Peyer's patch (tissue), 4 donors: ENCODE data around the genes DRD5 and HS3ST1.

DNA sequence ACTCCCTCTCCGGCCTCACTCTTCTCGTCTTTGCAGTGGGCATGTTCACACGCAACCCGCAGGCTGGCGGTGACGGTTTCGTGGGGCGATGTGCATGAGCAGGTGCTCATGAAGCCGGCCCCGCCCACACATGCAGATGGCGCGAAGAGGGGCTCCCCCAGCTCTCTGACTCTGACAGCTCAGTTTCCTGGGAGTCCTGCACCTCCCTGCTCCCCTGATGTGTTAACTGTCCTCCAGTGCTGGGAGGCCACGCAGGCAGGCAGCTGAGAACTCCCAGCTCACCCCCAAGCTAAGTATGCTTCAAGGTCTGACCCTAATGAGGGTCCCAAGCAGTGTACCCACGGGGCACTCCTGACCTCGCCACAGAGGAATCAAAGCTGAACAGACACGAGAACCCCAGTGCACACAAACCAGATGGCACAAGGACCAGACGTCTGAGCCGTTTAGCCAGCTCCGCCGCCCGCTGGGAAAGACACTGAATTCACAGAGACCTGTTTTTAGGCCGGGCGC lies 13.8 kb upstream of the ABLIM2 start:
- PRO-cap: no peak
- RAMPAGE, long total RNA, 4 experiments: no peak in any of the 4 experiments

- PRO-cap: no peak
- RAMPAGE, long total RNA, 4 experiments: no peak in any of the 4 experiments
Observed at GRCh38 chr4:8194282-8195179, 4.6 kb upstream of the SH3TC1 start.

GRCh38 chr4:8246897-8247504 lies 22.6 kb upstream of the HTRA3 start:
- PRO-cap: no peak
- RAMPAGE, long total RNA, 4 experiments: no peak in any of the 4 experiments

GRCh38 chr4:8330737-8331279 lies 61.3 kb downstream of the HTRA3 start:
- PRO-cap: no peak
- RAMPAGE, long total RNA, 4 experiments: no peak in any of the 4 experiments

DNA sequence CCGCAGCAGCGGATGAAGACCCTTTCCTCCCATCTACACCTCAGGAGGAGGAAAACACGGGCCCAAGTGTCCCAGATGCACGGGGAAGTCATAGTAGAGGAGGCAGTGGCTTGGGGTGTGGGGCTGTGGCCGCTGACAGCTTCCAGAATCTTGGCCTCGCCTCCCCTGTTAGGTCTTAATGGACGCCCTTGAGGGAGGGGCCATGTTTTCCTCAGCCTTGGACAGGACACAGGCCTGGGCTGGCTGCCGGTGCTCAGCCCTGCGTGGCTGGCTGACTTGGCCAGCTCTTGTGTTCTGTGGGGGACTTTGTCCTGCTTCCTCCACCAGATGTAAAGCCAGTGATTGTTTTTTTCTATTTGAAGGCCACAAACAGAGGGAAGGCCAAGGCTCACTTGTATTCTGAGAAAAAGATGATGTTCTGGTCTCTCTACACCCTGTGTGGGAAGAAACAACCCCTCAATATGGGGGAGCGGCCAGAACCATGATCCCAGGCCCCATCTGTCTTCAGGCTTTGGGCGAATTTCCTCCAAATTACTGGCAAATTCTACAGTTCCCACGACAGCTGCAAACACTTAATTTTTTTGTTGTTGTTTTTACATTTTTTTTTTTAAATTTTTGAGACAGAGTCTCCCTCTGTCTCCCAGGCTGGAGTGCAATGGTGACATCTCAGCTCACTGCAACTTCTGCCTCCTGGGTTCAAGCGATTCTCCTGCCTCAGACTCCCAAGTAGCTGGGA lies 71.3 kb downstream of the HTRA3 start:
- PRO-cap: no peak
- RAMPAGE, long total RNA, 4 experiments: no peak in any of the 4 experiments

- PRO-cap: no peak
- RAMPAGE, long total RNA, 4 experiments: no peak in any of the 4 experiments
Observed at GRCh38 chr4:8393692-8394124, 46.8 kb downstream of the ACOX3 start.

DNA sequence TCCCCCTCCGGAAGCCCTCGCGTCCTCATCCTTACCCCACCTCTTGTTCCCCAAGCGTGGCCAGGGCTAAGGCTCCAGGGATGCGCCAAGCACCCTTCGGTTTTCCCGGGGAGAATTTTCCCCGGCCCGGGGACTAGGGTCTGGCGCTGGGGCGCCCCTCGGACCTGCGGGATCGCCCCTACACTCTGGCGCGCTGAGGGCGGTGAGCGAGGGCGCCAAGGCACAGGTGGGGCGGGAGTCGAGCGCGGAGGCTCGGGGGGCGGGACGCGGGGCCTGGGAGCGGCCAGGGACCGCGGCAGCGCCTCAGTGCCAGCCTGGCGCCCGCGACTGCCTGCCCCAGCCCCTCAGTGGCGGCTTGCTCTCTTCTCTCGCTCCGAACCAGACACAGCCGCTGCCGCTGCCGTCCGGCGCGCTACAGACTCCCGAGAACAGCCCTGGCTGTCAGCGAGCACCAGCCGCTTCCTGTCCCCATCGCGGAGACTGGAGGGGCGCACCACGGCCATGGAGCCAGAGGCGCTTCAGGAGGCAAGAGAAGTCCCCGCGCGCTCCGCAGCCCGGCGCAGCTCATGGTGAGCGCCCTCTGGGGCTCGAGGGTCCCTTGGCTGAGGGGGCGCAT lies at the start of gene DRD5:
TSS of gene DRD5 (plus strand) at position 306 of the 616 bp plus-strand sequence.
- PRO-cap: no peak
- RAMPAGE, long total RNA, 4 experiments: no peak in any of the 4 experiments

GRCh38 chr4:10023744-10024164 lies 2.5 kb upstream of the SLC2A9 start:
- PRO-cap: no peak
- RAMPAGE, long total RNA, 4 experiments: no peak in any of the 4 experiments

DNA sequence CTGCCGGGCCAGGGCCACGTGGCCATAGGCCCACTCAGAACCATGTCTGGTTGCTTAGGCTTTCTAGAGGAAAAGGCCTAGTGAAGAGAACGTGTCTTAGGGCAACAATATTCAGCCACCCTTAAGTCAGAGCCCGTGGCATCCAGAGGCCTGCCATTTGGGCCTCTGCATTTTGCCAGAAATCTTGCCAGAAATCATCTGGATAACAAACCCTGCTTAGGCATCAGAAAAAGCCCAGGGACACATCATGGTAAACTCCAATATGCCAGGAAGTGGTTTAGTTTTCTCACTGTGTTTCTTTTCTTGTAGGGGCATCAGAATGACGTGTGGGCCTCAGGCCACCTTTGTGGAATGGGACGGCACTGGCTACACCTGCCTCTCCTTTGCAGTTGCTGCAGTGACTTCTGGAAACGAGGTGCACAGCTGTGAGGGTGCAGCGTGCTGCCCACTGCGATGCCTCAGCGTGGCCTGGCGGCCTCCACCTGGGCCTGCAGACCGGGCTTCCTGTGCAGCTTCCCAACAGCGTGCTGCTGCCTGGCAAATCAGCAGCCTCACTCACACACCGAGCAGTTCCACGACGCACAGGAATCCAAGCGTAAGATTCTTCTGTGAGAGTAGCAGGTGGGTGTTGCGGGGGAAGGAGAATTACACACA lies 17.3 kb downstream of the WDR1 start:
- PRO-cap: no peak
- RAMPAGE, long total RNA, 4 experiments: no peak in any of the 4 experiments

DNA sequence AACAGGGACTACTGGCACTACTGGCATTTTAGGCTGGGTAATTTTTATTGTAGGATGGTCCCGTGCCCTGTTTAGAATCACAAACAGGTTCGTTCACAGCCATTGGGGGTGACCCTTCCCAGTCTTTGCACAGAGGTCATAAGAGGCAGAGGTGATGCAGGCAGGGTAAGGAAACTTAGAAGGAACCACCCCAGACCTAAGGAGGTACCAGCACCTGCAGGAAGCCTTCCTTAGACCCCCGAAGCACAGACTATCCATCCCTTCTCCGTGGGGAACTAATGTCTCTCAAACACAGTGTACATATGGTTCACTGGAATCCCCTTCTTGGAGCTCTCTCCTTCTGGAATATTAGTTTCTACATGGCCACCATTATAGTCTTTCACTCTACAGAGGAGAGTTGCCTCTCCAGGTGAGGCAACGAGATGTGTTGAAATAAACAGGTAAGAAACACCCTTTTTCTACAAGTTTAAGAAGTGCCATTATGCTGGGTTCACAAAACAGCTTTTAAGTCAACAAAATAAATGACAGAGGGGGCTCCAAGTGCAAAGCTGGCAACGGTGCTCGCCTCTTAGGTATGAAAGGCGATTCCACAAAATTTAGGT lies 4.4 kb downstream of the WDR1 start:
- PRO-cap: no peak
- RAMPAGE, long total RNA, 4 experiments: no peak in any of the 4 experiments

- PRO-cap: unidirectional peak, minus-strand start at chr4:10118587
- RAMPAGE, long total RNA, 4 experiments: no peak in any of the 4 experiments
Observed at GRCh38 chr4:10118037-10118975, 1.7 kb upstream of the WDR1 start.

DNA sequence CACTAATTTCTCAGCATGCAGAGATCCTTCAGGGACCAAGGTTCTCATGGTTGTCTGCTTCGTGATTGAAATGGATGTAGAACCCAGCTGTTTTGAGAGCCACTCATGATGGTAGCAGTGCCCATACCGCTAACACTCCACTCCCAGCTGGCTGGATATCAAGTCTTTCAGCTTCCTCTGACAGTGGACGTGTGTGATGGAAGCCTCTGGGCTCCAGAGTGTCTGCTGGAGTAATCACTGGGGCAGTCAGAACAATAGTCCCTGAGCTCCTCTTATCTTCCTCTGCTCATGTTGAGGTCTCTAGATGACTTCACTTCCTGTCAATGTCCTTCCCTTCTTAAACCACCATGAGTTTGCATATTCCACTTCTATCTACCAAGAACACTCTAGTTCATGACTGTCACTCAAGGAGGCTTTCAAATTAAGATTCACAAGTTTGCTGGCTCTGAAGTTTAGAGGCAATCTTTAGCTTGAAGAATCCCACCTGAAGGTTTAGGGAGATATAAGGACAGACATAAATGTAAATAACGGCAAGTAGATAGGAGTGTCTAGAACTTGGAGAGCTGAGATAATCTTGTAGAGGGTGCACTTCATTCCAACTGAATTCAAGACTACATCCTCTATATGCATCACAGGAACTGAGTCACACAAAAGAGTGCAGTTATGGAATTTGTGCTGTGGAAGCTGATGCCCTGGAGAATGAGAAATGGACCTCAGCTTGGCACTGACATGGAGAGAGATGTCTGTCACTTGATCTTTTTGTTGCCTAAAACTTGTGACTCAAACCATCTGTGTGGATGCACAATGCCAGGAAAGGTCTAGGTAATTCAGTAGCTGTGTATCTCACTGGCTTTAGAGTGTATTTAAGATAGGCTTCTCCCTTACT lies 64.6 kb upstream of the WDR1 start:
- PRO-cap: no peak
- RAMPAGE, long total RNA, 4 experiments: no peak in any of the 4 experiments

DNA sequence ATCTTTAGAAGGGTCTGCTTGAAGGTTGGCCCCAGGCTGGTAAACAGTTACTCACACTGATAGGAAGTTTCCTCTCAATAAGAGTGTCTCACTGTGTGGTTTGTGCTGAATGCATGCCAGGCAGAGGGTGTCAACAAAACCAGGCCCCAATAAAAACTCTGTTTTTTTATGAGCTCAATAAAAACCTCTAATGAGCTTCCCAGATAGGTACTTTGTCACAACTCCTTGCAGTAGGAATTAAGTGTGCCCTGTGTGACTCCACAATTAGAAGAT lies 35.4 kb downstream of the ZNF518B start:
- PRO-cap: no peak
- RAMPAGE, long total RNA, 4 experiments: no peak in any of the 4 experiments

DNA sequence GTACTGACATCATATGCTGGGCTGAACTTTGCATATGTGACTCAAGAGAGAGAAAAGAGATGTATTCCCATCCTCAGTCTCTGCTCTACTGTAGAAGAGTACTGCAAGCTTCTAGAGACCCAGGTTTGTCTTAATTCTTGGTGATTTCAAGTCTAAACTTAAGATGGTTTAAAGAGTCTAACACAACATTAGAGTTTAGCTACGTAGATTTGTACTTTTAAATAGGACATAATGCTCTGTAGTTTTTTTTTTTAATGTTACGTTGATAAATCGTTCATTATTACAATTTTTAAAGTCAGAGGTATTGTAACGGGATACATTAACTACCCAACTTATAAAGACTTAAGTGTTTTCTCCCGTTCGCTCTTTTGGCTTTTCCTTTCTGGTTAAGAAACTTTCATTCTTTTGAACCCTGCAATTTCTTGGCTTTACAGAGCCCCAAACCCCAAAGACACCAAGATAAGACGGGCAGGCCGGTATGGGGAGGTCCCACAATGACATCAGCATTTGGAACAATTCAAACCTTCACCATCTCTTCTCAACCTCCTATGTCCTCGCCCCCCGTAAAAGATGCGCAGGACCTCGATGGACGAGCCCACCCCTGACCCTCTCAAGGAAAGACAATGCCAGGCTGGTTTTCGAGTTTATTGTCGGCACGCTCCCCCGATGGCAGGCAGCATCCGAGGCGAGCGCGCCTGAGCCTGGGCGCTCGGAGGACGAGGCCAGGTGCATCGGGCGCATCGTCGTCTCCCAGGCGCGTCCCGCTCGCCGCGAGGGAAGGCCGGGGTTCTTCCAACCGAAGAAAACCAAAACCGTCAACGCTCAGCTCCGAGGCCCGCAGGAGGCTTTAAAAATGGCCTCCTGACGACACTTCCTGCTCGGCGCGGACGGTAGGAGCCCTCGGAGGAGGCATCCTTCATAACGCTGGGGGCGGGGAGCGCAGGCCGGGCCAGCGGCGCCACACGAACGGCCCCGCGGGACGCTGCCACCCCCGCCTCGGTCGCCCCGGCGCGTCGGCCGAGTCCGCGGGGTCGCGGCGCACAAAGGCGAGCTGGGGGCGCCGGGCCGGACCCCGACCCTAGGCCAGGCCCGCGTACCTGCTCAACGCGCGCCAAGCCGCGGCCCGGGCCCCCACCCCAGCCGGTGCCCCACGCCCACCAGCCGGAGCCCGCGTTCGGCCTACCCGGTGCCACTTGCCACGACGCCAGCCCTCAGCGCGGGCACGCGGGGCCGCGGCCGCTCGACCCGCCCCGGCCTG lies 846 bp downstream of the ZNF518B start:
- PRO-cap: unidirectional peak, plus-strand start at position 919 of the sequence
- RAMPAGE, long total RNA, 4 experiments: no peak in any of the 4 experiments

- PRO-cap: no peak
- RAMPAGE, long total RNA, 4 experiments: no peak in any of the 4 experiments
Observed at GRCh38 chr4:10724240-10724635, 39.7 kb upstream of the CLNK start.

GRCh38 chr4:10736384-10736796 lies 51.8 kb upstream of the CLNK start:
- PRO-cap: no peak
- RAMPAGE, long total RNA, 4 experiments: no peak in any of the 4 experiments

DNA sequence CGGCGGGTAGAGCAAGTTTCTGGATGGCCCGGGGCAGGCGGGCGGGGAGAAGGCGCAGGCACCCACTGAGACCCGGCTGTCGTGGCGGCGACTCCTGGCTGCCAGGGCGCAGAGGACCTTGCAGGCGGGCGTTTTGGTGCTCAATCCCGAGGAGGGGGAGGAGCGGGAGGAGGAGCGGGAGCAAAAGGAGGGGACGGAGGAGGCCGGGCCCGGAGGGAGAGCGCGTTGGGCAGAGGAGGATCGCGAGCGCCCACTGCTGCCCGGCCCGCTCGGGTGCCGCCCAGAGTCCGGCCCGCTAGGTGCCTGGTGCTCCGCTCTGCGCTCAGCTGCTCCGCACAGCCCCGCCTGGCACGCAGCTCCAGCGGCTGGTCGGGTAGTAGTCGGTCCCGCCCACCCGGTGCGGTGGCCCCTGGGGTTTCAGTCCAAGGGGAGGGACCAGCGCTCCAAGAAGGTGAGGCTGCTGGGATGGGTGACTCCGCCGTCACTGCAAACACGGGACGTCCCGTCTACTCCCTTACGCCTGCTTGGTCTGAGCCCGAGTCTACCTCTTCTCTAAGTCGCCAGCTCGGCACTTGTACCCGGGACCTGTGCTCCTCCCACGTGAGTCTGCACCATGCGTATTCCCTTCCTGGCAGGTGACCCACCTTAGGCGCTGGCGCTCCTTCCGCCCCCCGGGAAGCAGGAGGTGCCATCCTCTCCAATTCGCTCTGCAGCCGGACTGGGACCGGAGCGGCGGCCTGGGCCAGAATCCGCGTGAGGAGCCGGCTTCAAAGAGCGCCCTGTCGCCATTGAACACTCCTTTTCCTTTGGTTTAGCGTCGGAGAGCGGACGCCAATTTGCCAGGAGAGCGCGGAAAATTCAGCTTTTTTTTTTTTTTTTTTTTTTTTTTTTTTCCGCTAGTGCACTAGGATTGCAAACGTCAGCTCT lies at the start of gene HS3ST1:
TSS of gene HS3ST1 (minus strand) at position 114 of the 927 bp plus-strand sequence.
- PRO-cap: bidirectional peak, plus-strand start at position 253 of the sequence, minus-strand start outside the sequence; bidirectional peak, plus-strand start at position 283 of the sequence, minus-strand start at position 347 of the sequence; bidirectional peak, plus-strand start at position 454 of the sequence, minus-strand start at position 531 of the sequence
- RAMPAGE, long total RNA, 4 experiments: start-site peak on the plus strand in 1 of 4 experiments, centred at position 438 of the sequence, 5 reads per replicate; start-site peak on the minus strand in 2 of 4 experiments, centred at positions 137 to 142 of the sequence, 9 to 13 reads per replicate

DNA sequence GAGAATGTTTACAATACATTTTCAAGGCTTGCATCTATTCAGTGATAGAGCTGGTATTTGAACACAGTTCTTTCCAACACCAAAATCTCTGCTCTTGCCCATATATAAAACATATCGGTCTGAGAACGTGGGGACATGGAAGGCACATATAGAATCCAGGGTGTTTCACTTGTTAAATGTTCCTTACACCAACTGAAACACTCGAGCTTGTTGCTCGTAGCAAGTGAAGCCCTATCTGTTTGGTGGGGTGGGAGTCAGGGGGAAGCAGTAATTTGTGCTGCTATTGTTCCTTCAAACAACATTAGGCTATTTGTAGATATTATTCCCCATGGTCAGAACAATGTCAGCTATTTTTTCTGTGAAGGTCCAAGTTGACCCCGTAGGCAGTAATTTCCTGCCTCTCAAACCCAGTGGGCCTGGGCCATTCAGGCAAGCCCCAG lies 196.2 kb upstream of the HS3ST1 start:
- PRO-cap: no peak
- RAMPAGE, long total RNA, 4 experiments: no peak in any of the 4 experiments

- PRO-cap: bidirectional peak, plus-strand start at chr4:13174231, minus-strand start at chr4:13173990
- RAMPAGE, long total RNA, 4 experiments: no peak in any of the 4 experiments
Observed at GRCh38 chr4:13174098-13174476, 310.1 kb downstream of the RAB28 start.

DNA sequence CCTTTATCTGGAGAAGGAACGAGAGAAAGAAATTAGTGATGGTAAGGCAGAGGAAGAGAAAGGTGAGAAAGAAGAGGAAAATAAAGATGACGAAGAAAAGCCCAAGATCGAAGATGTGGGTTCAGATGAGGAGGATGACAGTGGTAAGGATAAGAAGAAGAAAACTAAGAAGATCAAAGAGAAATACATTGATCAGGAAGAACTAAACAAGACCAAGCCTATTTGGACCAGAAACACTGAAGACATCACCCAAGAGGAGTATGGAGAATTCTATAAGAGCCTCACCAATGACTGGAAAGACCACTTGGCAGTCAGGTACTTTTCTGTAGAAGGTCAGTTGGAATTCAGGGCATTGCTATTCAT lies 147.0 kb downstream of the RAB28 start:
- PRO-cap: no peak
- RAMPAGE, long total RNA, 4 experiments: no peak in any of the 4 experiments